Daoy (cell line): ENCODE results near the genes CHP1, ITPKA and EHD4.

DNA sequence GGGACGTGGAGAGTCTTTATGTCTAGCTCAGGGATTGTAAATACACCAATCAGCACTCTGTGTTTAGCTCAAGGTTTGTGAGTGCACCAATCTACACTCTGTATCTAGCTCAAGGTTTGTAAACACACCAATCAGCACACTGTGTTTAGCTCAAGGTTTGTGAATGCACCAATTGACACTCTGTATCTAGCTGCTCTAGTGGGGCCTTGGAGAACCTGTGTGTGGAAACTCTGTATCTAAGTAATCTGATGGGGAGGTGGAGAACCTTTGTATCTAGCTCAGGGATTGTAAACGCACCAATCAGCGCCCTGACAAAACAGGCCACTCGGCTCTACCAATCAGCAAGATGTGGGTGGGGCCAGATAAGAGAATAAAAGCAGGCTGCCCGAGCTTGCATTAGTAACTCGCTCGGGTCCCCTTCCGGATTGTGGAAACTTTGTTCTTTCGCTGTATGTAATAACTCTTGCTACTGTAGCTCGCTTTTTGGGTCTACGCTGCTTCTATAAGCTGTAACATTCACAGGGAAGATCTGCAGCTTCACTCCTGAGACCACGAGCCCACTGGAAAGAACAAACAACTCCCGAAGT, 8.9 kb downstream of the CHAC1 start:
- RAMPAGE, long total RNA: no peak

GRCh38 chr15:41074078-41074815, 41.8 kb downstream of the INO80 start:
- RAMPAGE, long total RNA: no peak

DNA sequence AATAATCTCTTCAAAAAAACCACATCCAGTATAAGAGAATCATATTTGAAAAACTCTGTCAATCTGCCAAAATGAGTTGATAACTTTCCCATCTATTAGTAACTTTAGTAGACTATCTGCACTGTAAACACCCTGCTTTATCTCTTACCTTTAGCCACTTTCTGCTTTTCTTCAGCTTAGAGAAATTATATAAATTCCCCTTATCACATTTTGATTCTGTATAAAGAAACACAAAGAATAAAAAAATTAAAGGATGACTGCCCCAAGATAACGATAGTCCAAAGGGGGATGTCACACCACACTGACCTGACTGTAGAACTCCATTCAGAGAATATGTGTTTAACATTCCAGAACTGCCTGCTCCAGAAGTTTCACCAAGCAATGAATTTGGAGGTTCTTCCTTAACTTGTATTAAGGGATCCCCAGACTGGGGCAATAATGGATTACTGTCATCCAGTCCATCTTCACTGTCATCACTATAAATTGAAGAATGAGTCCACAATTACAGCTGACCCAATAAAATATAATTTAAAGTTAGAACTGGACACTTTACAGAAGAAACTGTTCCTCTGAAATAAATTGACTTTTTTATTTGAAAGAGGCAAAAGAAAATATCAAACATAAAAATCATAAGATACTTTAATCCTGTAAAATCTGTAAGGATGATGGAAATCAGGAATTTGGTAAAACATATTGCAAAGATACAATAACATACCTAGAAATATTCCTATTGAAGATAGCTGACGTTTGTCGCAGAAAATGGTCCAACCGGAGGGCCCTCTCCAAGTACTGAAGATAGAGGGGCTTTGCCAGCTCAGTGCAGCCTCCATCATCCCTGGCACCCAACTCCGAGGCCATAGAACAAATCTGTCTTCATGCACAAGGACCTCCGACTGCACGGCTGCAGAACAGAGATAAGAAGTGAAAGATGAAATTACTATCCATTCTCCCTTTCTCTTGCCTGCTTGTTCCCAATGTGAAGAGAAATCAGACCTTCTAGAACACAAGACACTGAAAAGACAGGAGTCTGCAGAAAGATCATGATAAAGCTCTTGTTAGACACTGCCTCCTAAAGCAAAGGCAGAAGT, 20.3 kb downstream of the INO80 start:
- RAMPAGE, long total RNA: no peak

GRCh38 chr15:41117212-41117612, 1.1 kb upstream of the INO80 start:
- RAMPAGE, long total RNA: no peak

GRCh38 chr15:41230892-41231803, at the start of gene CHP1:
Gene CHP1, plus strand, starts transcription at chr15:41231268.
- RAMPAGE, long total RNA: no peak

DNA sequence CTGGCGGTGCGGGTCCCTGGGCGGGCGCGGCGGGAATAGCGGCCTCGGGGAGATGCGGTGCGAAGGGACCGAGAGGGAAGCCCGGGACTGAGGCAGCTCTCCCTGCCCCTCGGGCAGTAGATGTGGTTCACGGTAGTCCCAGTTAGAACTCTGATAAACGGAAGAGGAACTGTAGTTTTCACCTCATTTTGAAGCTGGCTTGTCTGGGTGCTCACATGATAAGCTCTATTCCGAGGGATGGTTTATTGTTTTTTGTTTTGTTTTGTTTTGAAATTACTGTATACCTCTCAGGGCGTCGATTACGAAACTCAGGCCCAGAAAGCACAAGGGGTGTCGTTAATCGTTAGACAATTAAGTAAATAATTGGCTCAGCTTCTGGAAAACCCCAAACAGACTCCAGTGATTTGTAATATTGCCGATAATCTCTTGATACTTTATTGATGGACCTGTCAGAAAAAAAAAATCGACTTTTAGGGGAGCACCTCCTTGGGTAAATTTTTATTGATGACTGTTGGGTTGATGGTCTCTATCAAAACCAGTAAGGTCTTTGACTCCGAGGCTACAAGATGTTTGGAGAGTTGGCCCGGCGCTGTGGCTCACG, 478 bp downstream of the NUSAP1 start:
- RAMPAGE, long total RNA: no peak

- RAMPAGE, long total RNA: no peak
Observed at GRCh38 chr15:41417532-41417887, 615 bp downstream of the RTF1 start.

DNA sequence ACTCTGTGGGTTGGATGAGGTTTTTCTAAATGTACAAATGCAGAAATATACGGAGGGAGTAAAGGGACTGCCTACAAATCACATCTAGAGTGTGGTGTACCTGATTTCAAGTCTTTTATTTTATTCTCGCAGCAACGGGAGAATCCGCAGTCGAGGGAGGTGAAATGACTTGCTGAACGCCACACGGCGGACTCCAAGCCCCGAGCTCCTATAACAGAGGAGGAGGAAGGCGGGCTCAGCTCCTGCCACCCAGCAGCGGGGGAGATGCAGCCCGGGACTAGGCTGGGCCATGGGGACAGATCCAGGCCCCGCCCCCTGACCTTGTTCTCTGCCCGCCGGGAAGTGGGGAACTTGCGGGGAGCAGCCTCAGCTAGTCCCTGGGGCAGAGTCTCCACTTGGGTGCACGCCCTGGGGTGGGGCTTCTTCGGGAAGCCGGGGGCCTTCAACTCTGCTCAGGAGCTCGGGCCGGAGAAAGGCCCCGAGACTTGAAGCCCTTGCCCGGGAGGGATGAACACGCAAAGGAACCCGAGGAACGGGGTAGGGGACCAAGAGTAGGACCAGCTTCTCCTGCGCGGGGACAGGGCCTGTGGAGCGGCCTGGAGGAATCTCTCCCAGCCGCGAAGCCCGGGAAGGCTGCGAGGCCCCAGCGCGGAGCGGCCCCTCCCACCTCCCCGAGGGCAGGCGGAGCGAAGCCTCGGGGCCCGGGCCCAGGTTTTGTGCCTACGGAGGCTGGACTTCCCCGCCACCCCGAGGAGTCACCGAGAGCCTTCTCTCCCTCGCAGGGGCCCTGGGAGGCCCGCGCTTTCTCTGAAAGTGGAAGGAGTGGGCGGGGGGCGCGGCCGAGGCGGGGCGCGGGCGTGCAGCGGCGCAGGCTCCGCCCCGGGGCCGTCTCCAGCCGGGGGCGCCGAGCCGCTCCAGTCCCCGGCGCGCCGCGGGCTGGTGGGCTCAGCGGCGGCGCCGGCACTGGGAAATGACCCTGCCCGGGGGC, at the start of gene ITPKA:
Gene ITPKA (plus strand): TSS at position 917 of the 988 bp plus-strand sequence.
- RAMPAGE, long total RNA: no peak

- RAMPAGE, long total RNA: no peak
Observed at GRCh38 chr15:41512470-41512928, 1.1 kb downstream of the LTK start.

DNA sequence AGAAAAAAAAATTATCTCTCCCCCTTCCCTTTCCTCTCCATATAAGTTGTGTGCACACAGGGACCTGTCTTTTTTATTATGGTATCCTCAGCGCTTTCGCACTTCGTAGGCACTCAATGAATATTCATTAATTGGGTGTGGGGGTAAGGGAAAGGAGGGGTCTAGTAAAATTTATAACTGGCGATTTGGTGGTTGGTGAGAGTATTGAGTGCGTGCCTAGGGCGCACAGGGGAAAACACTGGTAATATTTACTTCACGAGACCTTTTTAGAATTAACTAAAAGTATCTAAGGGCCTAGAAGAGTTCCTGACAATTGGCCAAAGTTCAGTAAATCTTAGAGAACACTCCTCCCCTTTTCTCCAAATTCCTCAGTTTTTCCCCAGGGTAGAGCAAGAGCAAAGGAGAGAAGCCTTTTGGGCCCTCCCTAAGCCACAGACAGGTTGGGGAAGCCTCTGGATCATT, 25.7 kb downstream of the TYRO3 start:
- RAMPAGE, long total RNA: no peak

DNA sequence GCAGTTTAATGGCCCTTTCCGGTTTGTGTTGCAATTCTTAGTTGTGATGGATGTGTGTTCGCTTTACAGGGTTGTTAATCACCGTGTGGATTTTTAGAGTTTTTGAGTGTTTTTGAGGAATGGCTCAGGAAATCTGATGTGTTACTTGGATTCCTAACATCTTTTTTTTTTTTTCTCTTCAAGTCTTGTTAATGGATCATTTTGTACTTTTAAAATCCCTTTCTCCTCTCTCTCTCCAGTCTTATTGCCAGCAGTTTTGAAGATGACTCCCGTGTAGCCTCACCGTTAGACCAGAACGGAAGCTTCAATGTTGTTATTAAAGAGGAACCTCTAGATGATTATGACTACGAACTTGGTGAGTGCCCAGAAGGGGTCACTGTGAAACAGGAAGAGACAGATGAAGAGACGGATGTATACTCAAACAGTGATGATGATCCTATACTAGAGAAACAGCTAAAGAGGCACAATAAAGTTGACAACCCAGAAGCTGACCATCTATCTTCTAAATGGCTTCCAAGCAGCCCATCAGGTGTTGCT, 78.4 kb upstream of the MAPKBP1 start:
- RAMPAGE, long total RNA: no peak

- RAMPAGE, long total RNA: no peak
Observed at GRCh38 chr15:41921629-41922180, 27.9 kb upstream of the SPTBN5 start.

DNA sequence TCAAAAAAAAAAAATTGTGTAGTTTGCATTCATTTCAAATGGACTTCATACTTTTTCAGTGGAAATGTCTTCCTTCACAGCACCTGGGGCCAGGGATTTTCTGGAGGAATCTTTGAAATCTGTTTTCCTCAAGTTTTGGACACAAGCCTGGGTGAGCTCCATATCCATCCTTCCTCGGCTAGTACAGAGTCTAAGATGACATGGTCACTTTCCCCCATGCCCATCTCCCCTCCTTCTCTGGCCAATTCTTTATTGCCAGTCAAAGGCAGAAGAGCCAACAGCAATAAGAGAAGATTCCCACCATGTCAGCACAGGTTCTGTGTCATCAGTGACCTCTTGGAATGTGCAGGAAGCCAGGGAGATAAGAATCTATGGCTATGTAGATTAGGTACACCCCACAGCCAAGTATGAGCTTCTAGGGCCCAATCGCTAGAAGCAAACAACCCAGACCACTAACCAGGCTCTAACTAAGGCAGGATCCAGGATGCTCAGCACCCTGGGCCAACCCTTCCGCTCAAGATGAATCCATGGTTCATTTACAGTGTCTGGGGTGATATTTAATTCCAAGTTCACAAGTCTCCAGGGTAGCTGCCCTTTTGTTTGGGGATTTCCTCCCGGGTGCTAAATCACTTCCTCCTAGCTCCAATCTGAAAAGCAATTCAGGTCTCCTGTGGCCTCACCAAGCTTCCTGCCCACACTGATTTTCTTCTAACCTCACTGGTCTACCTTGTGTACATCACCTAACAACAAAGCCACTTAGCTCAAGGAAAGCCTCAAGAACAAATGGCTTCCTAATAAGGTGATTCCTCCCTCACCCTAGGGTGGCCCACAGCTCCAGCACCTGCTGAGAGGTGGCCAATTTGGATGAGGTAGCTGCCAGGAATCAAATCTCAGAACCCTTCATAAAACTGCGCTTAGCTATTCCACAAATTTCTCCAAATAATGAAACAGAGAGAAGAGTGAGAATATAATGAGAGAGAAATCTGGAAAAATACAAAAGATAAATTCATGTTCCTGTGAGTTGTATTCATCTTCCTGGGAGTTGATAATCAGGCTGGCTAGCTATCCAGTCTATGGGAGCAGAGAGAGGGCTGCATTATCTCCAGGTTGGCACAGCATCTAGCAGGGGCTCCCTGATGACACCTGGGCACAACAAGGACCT, 2.4 kb downstream of the EHD4 start:
- RAMPAGE, long total RNA: no peak

GRCh38 chr15:41972388-41973263, at the start of gene EHD4:
Gene EHD4, minus strand, starts transcription at chr15:41972557.
- RAMPAGE, long total RNA: no peak

DNA sequence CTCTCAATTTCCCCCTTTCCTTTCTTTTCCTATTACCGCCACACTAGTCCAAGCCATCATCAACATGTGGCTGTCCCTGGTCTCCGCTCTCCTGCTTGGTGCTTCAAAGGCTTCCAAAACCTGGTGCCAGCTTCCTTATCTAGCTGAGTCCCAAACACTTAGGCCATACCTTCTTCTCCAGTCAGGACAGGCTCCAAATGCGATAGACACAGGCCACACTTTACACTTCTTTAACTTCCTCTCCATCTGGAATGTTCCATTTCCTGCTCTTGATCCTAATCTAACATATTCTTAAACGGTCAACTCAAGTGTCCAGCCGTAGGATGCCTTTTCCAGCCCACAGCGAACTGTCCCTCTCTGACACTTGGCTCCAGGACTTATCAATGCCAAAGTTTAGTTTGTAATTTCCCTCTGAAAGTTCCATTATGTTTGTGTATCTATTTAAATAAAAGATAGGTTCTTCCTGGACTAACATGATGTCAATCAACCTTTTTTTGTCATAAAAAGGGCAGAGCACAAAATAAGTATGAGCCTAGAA, 19.2 kb upstream of the PLA2G4F start:
- RAMPAGE, long total RNA: no peak

DNA sequence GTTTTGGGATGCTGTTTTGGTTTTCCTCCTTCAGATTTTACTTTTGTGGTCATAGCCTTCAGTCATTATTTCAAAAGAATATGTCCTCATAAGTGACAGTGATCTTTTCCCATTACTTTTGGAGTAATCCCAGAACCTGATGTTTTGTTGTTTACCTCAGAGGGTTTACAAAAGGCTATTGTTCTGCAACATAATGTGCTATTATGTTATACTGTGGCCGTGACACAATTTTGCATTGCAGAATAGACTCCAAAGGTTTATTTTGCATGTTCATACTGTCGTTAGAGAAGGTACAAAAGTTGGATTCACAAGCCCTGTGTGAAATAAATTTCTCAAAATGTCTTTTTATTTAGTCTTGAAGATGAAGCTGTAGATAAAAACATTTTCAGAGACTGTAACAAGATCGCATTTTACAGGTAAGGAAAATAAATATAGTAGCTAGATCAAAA, 2.8 kb upstream of the TMEM87A start:
- RAMPAGE, long total RNA: no peak

- RAMPAGE, long total RNA: no peak
Observed at GRCh38 chr15:42491504-42491908, 565 bp upstream of the ZNF106 start.

GRCh38 chr15:42510899-42511473, 15.6 kb downstream of the SNAP23 start:
- RAMPAGE, long total RNA: no peak

DNA sequence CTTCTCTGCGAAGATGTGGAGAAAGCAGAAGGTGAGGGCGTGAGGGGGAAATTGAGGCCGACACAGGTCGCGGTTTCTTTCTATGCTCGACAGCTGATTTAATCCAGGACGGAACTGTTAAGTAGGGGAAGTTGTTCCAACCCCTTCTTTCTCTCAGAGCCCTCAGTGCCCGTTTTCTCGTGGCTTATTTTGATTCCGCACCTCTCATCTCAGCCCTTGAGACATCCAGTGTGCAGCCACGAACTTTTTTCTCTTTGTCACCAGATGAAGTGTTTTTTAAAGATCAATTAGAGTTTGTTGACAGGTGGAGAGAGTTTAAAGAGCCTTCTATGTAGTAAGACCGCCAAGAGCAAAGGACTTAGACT, 751 bp downstream of the STARD9 start:
- RAMPAGE, long total RNA: no peak

- RAMPAGE, long total RNA: no peak
Observed at GRCh38 chr15:42583967-42584567, 8.7 kb downstream of the STARD9 start.